Breast epithelium (tissue), 2 donors: ENCODE measurements around the gene HOXB5.

DNA sequence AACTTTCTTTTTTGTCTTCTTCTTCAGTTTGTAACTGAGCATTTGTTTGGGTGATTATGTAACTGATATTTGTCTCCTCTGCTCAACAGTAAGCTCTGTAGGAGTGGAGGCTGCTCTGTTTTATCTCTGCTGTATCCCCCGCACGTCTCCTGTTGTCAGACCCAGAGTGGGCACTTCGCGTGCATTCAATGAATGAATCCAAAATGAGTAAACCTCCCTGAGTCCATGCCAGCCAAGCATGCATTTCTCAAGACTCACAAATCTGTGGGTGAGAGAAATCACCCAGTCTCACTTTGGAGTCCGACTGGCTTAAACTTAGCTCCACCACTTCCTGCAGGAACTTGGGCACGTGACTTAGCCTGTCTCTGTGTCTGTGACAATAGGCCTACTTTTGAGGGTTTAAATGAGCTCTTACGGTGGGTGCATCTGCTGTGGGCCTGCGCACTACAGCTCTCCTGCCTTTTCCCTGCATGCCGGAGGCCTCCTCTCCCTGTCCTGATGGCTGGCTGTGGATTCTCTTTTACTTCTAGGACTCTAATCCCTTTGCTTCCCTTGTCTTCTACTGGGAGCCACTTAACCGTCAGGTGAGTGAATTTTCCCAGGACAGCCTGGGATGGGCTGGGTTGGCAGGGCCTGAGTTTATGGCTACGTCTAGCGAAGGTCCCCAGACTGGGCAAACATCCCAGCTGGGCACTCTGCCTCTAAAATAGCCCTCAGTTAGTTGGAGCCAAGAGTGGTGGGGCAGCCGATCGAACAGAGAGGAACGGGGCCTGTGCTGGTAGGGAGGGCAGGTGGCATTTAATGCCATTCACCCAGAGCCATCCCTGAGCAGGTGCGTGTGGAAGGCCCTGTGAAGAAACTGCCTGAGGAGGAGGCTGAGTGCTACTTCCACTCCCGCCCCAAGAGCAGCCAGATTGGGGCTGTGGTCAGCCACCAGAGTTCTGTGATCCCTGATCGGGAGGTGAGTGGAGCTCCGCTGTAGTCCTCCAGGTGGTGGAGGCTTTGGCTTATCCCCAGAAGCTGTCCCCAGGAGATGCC, 4.0 kb downstream of the PNPO start:
- PRO-cap, result no peak
- RAMPAGE, long total RNA, 2 experiments, result no peak in any of the 2 experiments

DNA sequence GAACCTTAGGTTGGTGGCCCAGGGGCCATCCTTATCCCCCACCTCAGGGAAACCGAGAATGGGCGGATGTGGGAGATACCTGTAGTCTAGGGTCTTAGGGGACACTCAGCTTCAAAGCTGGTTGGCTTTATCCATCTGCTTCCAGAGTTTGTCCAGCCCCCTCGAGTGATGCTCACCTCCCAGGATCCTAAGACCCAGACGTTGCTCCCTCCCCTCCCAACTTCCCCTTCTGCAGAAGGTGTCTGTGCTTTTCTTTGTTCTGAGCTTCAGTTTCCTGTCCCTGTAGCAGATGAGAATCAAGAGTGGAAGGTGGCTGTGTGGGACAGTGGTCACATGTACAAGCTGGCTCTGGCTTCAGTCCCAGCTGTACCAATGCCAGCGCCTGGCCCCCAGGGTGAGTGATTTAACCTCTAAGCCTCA, 7.8 kb downstream of the PRR15L start:
- PRO-cap, result unidirectional peak, minus-strand start at position 224 of the sequence
- RAMPAGE, long total RNA, 2 experiments, result no peak in any of the 2 experiments

DNA sequence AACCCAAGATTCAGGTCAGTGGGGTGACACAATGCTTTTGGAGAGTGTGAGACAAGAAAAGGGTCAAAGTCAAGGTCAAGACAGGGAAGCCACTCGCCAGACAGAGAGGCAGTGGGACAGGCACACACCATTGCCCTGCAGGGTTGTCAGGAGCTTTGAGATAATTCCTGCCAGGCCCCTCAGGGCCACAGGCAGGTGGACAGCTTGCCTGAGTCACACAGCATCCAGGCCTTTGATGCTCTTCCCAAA, 4.0 kb downstream of the PRR15L start:
- PRO-cap, result no peak
- RAMPAGE, long total RNA, 2 experiments, result no peak in any of the 2 experiments

- PRO-cap, result no peak
- RAMPAGE, long total RNA, 2 experiments, result no peak in any of the 2 experiments
Measured at GRCh38 chr17:48003022-48004039, 32.4 kb downstream of the CDK5RAP3 start.

DNA sequence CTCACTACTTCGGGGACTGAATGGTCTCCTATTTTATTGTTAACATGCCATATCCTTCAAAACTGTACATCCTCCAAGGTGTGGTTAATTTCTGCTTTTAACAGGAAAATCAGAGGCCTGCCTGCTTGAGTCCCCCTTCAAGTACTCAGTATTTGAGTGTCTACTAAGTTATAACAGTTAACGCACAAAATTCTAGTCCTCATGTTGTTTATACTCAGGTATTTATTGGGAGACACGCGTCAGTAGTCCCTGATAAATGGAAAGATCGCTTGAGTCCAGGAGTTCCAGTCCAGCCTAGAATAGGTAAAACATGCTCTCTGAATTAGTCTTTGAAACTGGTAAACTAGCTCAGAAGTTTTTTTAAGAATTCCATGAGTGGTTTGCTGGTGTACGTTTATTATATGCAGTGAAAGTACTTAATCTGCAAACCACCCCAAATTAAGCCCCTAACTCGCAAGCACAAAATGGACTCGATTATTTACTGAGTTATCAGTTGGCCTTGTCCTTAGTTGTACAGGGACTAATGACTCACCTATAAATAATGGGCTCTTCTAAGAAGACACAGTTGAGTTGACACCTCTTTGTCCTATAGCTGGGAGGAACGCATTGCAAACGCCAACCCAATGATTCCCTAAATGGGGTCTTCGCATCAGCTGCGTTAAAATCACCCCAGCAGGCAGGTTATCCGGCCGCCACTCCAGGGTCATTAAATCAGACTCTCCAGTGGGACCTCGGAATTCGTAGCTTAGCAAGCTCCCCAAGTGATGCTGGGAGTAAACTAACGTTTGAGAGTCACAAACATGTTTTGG, 1.3 kb upstream of the NFE2L1 start:
- PRO-cap, result no peak
- RAMPAGE, long total RNA, 2 experiments, result no peak in any of the 2 experiments

DNA sequence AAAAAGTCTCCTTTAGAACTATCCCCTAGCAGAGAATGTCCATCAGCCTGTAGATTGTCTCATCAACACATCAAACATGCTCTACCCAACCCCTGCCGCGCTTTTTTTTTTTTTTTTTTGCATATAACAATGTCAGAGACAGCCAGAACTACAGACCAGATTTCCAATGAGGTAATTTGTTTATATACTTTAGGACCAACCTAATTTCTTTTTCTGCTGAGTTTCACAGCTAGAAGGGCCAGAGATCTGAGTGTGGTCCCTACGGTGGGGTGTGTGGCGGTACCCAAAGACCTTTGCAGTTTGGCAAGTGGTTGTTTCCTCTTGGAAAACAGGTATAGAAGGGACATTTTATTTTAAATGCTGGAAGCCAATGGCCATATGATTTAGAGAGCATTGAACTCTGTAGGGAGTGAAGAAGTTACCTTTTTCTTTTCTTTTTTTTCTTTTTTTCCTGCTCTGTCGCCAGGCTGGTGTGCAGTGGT, 22.8 kb downstream of the SNX11 start:
- PRO-cap, result no peak
- RAMPAGE, long total RNA, 2 experiments, result no peak in any of the 2 experiments

DNA sequence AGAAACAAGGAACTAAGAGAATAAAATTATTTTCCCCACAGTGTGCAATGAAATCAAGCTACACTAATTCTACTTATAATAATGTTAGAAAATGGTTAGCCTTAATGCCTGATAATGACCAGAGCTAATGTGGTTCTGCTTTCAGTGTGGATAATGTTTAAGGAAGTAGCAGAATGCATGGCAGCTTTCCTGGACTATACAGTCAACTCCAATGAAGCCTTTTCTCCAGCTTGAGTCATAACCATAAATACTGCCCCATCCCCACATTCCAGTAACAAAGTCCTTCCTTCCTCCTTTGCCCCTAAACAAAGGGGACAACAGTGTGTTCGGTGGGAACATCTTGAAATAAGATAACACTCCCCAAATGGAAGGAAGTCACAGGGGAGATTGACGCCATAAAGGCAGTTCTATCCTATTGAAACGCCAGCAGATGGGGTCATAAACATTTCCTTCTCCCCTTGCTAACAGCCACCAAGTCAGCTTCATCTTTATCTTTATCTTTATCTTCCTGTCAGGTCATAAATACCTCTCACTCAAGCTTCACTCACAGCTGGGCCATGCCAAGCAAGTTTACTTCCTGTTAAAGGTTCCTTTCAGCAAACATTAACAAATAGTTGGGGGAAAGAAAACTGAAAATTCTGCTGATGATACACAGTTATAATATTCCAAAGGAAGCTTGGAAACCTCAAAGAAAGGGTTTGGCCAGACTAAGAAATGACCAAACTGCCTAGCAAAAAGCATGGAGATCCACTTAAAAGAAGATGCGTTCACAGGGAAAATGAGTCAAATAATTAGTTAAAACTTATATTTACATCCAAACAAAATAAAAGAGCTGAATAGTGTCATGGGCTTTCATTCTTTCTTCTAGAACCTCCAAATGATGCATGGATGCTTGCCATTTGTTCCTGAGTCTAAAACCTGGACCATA, 136.7 kb downstream of the SNX11 start:
- PRO-cap, result no peak
- RAMPAGE, long total RNA, 2 experiments, result no peak in any of the 2 experiments

GRCh38 chr17:48265552-48266271, 158.1 kb downstream of the SNX11 start:
- PRO-cap, result no peak
- RAMPAGE, long total RNA, 2 experiments, result no peak in any of the 2 experiments

- PRO-cap, result no peak
- RAMPAGE, long total RNA, 2 experiments, result no peak in any of the 2 experiments
Measured at GRCh38 chr17:48456502-48456986, 26.5 kb upstream of the SKAP1 start.

- PRO-cap, result no peak
- RAMPAGE, long total RNA, 2 experiments, result no peak in any of the 2 experiments
Measured at GRCh38 chr17:48510969-48511548, 19.8 kb downstream of the HOXB1 start.

- PRO-cap, result no peak
- RAMPAGE, long total RNA, 2 experiments, result no peak in any of the 2 experiments
Measured at GRCh38 chr17:48539166-48539681, 5.7 kb downstream of the HOXB2 start.

DNA sequence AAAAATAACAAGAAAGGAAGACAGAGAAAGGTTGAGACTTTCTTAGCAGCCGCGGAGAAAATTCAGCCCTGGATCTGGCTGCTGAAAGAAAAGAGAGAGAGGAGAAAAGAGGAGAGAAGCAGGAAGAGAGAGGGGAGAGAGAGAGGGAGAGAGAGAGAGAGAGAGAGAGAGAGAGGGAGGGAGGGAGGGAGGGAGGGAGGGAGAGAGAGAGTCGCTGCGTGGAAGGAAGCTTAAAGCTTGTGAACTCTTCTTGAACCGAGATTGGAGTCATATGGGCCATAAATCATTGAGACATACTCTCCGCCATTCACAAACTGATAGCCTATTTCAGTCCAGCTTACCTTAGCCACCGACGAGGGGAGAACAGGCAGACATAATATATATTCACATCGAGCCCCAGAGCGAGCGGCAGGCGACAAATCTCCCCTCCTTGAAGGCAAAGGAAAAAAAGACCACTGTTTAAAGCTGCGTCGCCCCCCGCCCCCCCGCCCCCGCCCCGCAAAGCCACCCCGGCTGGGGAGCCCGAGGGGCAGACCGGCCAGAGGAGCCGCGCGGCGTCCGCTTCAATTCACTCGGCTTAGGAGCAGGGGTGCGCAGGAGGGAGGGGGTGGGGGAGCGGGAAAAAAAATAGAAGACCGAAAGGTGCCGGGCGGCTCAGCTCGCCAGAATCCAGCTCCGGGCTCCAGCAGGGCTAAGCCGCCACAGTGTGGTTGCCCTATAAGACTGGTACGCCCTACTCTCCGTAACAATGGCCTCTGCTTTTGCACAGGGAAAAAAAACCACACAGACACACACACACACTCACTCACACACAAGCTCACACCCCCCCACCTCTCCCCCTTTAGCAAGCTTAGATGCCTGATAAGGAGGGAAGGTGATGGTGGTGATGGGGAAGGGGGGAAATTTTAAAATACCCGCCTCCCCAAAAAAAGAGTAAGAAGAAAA, 10.6 kb upstream of the HOXB2 start:
- PRO-cap, result no peak
- RAMPAGE, long total RNA, 2 experiments, result no peak in any of the 2 experiments

- PRO-cap, result no peak
- RAMPAGE, long total RNA, 2 experiments, result no peak in any of the 2 experiments
Measured at GRCh38 chr17:48566812-48567548, 11.2 kb downstream of the HOXB4 start.

- PRO-cap, result no peak
- RAMPAGE, long total RNA, 2 experiments, result no peak in any of the 2 experiments
Measured at GRCh38 chr17:48592973-48593882, at the start of gene HOXB5. TSS of gene HOXB5 (minus strand) at chr17:48593779.

DNA sequence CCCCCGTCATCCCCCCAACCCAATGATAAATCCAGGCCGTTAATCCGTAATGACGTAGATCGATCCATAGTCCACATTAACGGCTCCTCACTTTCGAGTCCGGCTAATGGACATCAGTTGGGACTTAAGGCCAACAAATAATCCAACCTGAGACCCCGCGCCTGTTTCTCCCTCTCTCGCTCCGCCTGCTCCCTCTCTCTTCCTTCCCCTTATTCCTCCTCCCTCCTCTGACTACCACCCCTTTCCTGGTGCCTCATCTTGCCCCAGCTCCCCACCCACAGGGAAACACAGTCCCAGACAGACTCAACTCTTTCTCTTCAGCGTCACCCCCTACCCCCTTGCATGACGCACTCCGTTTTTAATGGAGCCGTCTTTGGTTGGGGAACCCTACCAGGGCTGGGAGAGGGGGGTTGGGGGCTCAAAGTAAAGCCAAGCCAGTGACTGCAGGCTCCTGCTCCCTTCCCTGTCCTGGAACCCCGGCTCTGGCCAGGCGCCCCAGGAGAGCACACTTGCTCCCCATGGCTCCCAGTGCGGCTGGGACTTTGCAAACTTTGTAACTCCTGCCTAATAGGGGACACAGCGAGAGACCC, 3.5 kb upstream of the HOXB5 start:
- PRO-cap, result no peak
- RAMPAGE, long total RNA, 2 experiments, result no peak in any of the 2 experiments

DNA sequence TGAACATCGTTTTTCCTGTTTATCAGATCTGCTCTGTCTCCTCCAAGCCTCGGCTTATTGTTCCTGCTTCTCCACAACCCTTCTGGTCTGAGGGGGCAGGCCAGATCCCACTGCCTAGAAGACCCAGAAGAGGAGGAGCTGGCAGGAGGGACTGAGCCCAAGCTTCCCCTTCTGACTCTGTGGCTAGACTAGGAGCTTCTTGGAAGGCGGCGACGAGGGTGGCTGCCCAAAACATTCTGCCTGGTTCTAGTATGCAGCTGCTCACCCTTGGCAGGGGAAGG, 5.2 kb upstream of the HOXB5 start:
- PRO-cap, result no peak
- RAMPAGE, long total RNA, 2 experiments, result no peak in any of the 2 experiments

GRCh38 chr17:48609299-48610023, 1.4 kb downstream of the HOXB7 start:
- PRO-cap, result no peak
- RAMPAGE, long total RNA, 2 experiments, result no peak in any of the 2 experiments

DNA sequence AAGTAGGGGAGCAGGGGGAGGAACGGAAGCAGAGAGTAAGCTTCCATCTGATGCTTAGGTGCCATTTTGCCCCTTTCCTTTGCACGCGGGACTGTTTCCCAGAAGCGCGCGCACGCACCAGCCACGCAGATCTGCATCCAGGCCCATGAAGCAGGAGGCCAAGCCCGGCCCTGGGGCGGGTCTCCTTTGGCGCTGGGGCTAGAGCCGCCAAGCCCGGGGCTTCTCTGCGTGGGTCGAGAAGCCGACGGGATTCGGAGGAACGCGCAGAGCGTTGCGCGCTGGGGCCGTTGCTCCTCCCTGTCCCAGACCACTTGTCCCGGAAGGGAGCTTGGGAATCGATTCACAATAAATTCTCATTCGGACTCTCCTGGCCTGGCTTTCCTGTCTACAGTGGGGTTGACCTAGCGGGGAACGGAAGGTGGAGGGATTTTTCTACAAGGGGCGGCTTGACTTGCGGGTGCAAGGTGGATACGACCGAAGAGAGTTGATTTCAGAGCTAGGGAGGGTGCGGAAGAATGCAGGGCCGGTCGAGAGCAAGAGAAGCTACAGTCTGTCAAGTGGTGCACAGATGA, 4.6 kb downstream of the HOXB9 start:
- PRO-cap, result no peak
- RAMPAGE, long total RNA, 2 experiments, result no peak in any of the 2 experiments

- PRO-cap, result no peak
- RAMPAGE, long total RNA, 2 experiments, result no peak in any of the 2 experiments
Measured at GRCh38 chr17:48630303-48630788, 4.2 kb upstream of the HOXB9 start.

DNA sequence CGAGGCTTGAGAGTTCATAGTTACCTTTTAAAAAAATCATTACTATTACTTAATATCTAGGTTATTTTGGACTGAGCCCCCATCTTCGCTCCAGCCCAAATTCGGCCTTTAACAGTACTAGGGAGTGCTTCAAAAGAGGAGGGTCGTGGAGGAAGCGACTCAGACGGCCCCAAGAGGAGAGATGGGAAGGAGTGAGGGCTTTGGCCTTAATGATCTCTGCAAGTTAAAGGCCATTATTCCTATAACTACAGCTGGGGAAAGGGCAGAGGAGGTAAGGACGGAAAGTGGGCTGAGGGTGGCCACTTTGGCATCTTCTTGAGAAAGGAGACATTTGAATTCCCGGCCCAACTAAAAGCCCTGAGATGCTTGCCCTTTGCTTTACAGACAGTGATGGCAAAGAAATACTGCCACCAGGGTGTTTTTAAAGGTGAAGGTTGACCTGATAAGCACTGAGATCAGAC, 17.1 kb upstream of the HOXB9 start:
- PRO-cap, result no peak
- RAMPAGE, long total RNA, 2 experiments, result no peak in any of the 2 experiments